Metastatic Breast Carcinoma in the Ovary (tissue), 3 donors: Measurements from ENCODE around the genes POTEF, PTPN18 and GPR39.

DNA sequence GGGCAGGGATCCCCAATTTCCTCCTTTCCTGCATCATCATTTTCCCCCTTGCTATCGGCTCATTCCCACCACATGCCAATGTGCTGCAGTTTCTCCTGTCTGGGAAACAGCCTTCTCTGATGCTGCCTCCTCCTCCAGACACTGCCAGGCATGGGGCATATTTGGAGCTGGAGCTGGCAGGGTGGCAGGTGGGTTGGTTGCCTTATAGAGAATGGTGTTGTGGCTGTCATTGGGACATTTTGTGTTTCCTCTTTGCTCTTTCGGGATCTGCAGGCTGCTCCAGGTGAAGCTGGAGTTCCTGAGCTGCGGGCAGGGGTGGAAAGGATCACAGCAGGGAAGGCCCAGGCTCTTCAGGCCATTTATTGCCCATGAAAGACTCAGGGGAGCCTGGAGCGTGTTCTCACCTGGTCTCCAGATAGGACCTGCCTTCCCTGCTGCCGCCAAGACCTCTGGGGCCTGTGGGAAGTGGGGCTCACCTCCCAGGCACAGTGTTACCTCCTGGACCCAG lies 192.4 kb upstream of the HS6ST1 start:
- PRO-cap, 3 experiments = no peak in any of the 3 experiments

DNA sequence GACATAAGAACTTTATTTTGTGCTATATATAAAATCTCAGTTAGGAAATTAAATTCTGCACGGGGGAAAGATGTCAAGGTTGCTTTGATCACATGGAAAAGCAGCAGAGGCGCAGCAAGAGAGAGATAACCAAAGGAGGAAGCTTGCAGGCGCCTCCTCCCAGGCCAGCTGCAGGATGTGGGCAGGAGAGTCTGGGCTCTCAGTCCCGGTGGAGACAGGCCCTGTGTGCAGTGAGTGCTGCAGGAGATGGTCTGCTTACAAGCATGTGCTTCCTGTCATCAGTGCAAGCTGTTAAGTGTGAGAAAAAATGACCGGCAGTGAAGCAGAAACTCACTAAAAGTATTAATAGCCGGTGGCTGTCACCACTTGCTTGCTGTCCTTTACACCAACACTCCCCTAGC lies 435.5 kb upstream of the HS6ST1 start:
- PRO-cap, 3 experiments = peak in 1 of 3 experiments; most common plus-strand start position 202 of the sequence (in 1)

- PRO-cap, 3 experiments = peak in 2 of 3 experiments; most common plus-strand start chr2:129980526 (in 2)
Measured at GRCh38 chr2:129980197-129980771, 818 bp downstream of the RAB6C start.

- PRO-cap, 3 experiments = peak in 1 of 3 experiments; most common minus-strand start chr2:130129332 (in 1)
Measured at GRCh38 chr2:130129060-130129522, at the start of gene POTEF. POTEF (minus strand) TSS chr2:130129222.

DNA sequence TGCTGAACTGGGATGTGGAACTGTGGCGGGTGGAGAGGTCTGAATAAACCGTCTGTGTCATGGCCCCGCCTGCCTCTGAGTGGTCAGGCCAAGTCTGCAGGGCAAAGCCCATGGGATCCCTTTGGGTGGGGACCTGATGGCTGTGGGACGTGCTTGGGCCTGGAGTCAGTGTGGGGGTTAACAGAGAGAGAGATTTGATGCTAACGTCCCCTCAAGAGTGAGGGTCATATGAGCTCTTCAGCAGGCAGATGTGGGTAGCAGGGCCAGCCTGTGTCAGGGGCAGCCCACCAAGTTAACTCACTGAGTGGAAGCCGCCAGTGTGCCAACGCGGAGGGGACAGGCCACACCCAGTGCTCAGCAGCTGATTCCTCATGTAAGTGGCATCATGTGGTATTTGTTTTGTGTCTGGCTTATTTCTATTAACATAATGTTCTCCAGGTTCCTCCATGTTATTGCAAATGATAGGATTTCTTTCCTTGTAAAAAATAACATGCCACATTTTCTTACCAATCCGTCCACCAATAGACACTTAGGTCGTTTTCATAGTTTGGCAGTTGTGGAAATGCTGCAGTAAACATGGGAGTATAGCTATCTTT lies 4.0 kb downstream of the IMP4 start:
- PRO-cap, 3 experiments = no peak in any of the 3 experiments

- PRO-cap, 3 experiments = no peak in any of the 3 experiments
Measured at GRCh38 chr2:130351444-130352074, 4.3 kb upstream of the PTPN18 start.

GRCh38 chr2:130355555-130356344 lies at the start of gene PTPN18:
PTPN18 (plus strand) TSS chr2:130356056.
- PRO-cap, 3 experiments = peak in 3 of 3 experiments; most common plus-strand start chr2:130356058 (in 2); most common minus-strand start chr2:130355936 (in 3)

- PRO-cap, 3 experiments = peak in 3 of 3 experiments; most common plus-strand start chr2:130372717 (in 3); most common minus-strand start chr2:130372598 (in 3)
Measured at GRCh38 chr2:130372315-130373079, 16.6 kb downstream of the PTPN18 start.

- PRO-cap, 3 experiments = no peak in any of the 3 experiments
Measured at GRCh38 chr2:130850833-130851565, 14.3 kb downstream of the ARHGEF4 start.

GRCh38 chr2:131045886-131046299 lies 47.4 kb downstream of the FAM168B start:
- PRO-cap, 3 experiments = no peak in any of the 3 experiments

GRCh38 chr2:131055500-131056152 lies 37.6 kb downstream of the FAM168B start:
- PRO-cap, 3 experiments = no peak in any of the 3 experiments

DNA sequence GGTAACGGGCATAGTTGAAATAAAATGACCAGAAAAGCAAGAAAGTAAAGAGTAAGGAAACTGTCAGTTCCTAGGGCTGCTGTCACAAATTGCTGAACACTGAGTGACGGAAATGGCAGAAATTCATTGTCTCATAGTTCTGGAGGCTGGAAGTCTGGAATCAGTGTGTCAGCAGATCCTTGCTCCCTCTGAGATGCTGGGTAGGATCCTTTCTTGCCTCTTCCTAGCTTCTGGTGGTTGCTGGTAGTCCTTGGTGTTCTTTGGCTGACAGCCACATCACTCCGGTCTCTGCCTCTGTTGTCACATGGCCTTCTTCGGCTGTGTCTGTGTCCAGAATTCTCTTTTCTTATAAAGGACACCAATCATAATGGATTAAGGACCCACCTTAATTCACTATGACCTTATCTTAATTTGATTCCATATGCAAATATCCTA lies 21.9 kb downstream of the PLEKHB2 start:
- PRO-cap, 3 experiments = no peak in any of the 3 experiments

DNA sequence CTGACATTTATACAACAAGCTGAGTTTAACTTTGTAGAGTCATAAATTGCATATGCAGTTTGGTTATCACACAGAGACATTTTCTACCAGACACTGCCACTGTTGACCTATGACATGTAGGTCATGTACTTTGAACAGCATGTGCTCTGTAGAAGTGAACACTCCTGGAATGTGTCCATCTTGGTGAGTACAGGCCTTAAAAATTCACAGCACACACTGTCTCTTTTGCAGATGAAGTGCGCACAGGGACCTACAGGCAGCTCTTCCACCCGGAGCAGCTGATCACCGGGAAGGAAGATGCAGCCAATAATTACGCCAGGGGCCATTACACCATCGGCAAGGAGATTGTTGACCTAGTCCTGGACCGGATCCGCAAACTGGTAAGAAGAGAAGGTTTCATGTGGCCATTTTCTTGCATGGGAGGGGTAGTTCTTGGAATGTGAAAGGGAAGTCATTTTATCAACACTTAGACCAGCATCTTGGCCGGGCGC lies 3.2 kb downstream of the TUBA3D start:
- PRO-cap, 3 experiments = no peak in any of the 3 experiments

DNA sequence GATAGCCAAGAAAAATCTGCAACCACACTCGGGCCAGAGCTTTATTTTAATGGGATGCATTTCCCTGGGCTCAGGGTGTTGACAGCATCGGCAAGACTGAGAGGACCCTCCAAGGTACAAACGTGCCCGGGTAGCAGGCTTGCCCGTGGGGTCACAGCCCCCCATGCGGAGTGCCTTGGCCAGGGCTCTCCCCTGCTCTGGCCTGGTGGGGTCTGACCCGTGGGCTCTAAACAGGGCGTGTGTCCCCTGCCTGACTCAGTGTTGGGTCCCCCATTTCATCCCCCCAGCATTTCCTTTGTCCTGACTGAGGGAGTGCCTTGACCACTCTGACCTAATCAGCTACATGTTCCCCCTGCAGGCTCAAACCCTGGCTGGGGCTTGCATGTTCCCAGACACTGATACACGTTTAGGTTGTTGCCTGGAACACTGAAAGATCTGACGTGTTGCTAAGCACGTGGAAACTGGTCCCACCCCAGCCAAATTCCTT lies 7.2 kb downstream of the MZT2A start:
- PRO-cap, 3 experiments = no peak in any of the 3 experiments

GRCh38 chr2:131521477-131522546 lies 5.9 kb upstream of the CCDC74A start:
- PRO-cap, 3 experiments = no peak in any of the 3 experiments

- PRO-cap, 3 experiments = no peak in any of the 3 experiments
Measured at GRCh38 chr2:131542881-131543438, 15.3 kb downstream of the CCDC74A start.

DNA sequence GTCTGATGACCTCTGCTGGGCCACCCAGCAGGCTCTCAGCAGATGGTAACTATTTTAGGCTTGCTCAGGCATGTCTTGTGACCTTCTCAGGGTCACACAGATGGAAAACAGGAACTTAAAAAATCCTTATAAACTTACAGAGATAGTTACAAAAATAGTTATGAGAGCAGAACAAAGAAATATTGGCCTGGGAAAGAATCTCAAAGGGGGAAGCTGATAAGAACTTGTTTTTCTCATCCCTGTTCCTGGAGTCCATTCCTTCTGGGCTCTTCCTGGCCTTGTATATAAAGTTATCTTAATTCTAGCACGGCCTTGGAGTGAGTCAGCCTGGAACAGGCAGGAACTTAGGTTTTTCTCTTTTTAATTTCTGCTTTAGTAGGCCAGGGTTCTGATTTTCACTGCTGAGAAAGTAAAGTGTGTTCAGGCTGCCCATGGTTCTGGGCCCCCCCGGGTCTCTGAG lies 141.4 kb downstream of the CCDC74A start:
- PRO-cap, 3 experiments = no peak in any of the 3 experiments

GRCh38 chr2:132281225-132281891 lies 119.6 kb upstream of the ANKRD30BL start:
- PRO-cap, 3 experiments = no peak in any of the 3 experiments

DNA sequence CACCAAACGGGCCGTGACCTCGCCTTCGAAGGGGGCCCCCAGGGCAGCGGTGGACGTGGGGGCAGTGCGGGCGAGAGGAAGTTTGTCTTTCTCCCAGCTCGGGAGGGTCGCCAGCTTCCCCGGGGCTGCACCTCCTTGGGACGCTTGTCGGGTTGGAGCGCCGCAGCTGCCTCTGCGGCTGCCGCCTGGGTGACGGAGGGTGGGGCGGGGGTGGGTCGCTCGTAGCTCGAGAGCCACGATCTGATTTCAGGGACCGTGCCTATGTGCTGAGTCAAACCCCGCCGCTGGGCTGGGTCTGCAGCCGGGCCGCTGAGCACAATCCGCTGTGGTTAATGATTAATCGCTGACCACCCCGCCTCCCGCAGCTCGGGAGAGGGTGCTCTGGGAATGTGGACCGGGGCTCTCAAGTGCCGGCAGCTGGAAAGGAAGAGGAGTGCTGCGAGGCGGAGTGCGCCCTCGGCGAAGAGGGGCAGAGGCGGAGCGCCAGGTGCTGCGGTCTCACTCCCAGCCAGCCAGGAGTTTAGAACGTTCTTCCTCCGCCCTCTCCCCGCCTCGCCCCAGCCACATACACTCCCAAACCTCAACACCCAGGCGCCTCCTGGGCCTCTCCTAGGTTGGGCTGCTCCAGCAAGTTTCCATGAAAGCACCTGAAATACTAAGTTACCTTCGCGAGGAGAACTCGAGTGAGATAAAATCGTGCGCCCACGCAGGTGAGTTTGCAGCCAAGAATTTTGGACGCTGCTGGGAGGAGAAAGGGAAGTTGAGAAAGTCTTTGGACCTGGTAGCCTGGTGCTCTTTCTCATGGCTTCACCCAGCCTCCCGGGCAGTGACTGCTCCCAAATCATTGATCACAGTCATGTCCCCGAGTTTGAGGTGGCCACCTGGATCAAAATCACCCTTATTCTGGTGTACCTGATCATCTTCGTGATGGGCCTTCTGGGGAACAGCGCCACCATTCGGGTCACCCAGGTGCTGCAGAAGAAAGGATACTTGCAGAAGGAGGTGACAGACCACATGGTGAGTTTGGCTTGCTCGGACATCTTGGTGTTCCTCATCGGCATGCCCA lies at the start of gene GPR39:
Gene GPR39, plus strand, starts transcription at position 564 of the 1,066 bp plus-strand sequence.
- PRO-cap, 3 experiments = peak in 3 of 3 experiments; most common plus-strand start position 586 of the sequence (in 2); most common minus-strand start position 419 of the sequence (in 3)

GRCh38 chr2:132465086-132465636 lies 48.6 kb downstream of the GPR39 start:
- PRO-cap, 3 experiments = no peak in any of the 3 experiments